Mesenchymal stem cell of adipose (primary cell): ENCODE measurements around the gene SERPINB8.

GRCh38 chr18:63969833-63970369 is at the start of gene SERPINB8:
SERPINB8 (plus strand) TSS chr18:63970081.
- CAGE, long polyA plus RNA: no peak

DNA sequence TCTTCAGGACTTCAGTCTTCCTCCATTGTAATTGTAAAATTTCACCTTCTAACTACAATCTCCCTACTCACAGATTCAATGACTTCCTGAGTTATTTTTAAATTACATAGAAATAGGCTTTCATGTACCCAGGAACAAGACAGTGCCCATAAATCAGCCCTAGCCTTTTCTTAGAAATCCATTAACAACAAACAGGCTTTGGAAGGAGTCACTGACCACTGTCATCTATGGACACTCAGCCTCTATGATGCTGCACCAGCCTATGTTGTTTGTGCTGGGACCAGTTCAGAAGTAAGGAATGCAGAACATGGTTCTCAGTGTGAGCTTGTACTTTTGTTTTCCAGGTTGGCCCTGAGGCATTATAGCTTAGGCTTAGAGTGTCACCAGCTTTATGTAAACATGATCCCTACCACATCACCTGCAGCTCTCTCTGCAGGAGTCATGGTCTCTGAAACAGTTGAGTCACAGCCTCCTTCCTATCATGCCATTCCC is 335.7 kb upstream of the CDH7 start:
- CAGE, long polyA plus RNA: no peak

GRCh38 chr18:67145831-67146436 is 370.6 kb downstream of the DSEL start:
- CAGE, long polyA plus RNA: no peak

DNA sequence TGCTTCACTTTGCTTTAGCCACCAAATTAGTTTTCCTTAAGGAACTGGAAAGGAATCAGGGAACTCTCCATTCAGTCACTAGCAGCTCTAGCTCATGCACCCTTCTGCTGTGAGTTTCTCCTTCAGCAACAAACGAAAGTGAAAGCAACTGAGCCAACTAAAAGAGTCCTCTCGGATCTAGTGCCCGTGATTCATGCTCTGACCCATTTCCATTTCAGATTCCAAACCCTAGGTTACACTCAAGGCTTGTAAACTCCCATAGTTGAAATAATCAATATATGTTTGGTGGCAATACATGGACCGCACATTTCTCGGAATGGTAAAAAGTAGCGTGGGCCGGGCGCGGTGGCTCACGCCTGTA is 98.4 kb downstream of the DSEL start:
- CAGE, long polyA plus RNA: no peak

GRCh38 chr18:68722579-68722983 is 7.7 kb upstream of the TMX3 start:
- CAGE, long polyA plus RNA: no peak

DNA sequence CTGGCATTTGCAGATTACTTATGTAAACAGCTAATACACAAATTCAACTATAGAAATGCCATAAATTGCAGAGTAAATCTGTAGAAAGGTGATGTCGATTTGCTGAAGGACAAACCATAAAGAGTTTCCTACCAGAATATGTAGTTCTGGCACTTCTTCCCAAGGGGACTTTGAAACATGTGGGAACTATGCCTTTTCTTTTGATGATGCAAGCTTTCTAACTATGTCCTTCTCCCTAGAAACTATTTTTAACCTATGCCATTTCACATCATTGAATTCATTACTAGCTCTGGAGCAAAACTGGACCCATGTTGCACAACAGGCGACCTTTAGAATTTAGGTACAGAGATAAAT is 186.4 kb downstream of the CCDC102B start:
- CAGE, long polyA plus RNA: no peak

DNA sequence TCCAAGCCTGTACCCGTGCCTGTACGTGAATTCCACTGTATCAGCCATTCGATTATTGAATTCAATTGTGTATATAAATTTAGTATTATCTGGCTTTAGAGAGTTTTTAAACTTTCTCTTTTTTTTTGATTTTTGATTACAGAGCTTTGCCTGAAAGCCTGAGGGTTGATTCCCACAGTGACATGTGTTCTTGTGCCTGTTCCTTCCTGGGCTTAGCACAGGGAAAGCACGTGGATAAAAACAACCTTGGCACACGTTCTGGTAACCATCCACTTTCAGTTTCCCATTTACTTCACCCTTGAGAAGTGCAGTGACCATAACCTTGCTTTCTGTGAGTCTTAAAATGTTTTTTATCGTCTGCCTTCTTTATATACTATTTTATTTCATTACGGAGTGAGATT is 11.6 kb downstream of the CD226 start:
- CAGE, long polyA plus RNA: no peak

DNA sequence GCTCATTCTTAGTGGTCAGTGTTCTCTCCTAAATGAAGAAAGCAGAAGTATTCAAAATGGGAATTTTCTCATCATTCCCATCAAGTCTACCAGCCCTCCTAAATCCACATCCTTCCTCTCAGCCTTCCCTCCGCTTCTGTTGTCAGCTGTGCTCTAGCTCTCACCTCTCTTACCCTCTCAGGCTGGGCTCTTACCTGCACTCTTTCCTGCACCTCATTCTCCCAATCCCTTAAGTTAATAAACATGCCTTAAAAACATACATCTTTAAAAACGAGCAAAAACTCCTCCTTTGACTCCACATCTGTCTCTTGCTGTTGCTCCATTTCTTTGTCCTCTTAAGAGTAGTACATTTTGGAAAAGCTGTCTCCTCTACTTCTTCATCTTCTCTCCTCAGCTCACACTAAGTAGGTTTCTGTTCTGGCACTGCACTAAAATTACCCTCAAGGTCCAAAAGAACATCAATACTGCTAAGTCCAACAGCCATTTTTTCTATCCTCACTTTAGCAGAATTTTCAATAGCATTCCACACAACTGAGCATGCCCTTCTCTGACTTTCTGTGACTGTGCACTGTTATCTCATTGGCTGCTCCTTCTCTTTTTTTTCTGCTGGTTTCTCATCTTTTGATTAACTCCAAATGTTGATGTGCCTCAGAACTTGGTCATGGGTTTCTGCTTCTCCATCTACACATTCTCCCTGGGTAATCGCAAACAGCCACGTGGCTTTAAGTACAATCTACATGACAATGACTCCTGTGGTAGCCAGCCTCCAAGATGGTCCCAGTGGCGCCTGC is 74.7 kb upstream of the CD226 start:
- CAGE, long polyA plus RNA: no peak

DNA sequence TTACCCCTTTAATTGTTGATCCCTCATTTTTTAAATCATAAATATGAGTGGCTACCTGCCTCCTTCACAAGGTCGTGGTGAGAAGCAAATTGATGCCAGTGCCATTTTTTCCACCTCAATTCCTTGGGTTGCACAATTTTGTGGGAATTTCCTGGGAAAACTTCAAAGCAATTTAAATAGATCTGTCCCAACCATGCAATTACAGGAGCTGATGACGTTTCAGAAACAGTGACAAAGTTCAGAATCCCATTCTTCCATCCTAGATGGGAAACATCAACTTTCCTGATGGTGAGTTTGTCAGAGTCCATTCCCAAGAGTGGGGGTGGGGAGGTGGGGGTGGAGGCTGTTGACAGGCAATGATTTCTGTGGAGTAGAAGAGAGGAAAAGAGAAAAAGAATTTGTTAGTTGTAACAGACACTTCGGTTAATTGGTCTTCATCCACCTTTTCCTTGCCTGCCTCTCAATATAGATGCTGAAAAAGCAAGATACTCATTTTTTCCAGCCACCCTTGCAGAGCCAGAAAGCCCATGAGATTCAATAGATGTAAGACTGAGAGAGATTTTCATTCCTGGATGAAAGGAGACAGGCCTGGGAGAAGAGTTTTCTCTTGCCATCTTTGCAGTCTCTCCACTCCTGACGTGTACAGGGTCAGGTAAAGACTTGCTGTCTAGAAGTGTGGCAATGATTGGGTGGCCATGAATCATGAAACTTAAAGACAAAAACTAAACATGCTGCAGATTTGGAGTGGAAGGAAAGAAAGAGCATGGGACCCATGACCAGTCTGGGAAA is 47.2 kb downstream of the SOCS6 start:
- CAGE, long polyA plus RNA: no peak

DNA sequence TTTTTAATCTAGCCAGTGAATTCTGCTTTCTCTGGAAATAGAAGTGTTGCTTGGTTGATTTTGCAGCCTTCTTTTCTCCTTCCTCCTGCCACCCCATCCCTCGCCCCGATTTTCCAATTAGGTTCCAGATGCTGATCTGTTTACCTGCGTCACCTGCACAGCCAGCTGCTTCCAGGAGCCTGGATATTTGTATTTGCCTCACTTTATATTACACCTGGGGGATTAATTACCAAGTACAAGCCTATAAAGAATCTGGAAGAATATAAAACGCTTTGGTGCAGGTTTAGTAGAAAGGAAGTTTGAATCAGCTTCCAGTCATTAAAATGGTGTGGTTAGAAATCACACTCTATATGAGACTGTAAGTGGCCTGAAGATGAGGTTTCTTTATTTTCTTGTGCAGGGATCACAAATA is 234.5 kb downstream of the SOCS6 start:
- CAGE, long polyA plus RNA: no peak

- CAGE, long polyA plus RNA: no peak
Observed at GRCh38 chr18:70658847-70659404, 370.1 kb downstream of the SOCS6 start.

- CAGE, long polyA plus RNA: no peak
Observed at GRCh38 chr18:74063633-74064141, 83.9 kb downstream of the FBXO15 start.

DNA sequence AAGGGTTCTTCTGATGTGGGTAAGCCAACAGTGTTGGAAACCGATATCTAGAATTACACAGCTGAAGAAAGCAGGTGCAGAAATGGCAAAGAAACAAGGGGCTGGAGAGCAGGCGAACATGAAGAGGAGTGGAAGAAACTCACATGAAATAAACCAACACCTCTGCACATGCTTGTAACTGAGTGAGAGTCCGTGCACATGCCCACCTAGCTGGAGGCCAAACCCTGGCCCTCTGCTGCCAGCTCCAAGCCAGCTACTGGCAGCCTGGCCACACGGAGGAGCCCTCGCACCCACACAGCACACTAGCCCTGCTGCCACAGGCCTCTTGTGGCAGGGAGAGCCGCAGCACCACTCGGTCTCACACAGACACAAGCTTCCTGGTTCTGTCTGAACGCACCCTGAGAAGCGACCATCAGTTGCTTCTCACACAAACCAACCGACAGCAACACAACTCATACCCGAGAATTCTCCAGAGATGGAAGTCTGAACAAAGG is 65.2 kb downstream of the FBXO15 start:
- CAGE, long polyA plus RNA: no peak

- CAGE, long polyA plus RNA: no peak
Observed at GRCh38 chr18:74251204-74251836, 40.4 kb downstream of the CYB5A start.

GRCh38 chr18:74284153-74285028 is 7.4 kb downstream of the CYB5A start:
- CAGE, long polyA plus RNA: no peak

GRCh38 chr18:74436065-74436640 is 21.0 kb downstream of the DIPK1C start:
- CAGE, long polyA plus RNA: no peak

- CAGE, long polyA plus RNA: no peak
Observed at GRCh38 chr18:74480070-74480462, 16.1 kb upstream of the CNDP2 start.

DNA sequence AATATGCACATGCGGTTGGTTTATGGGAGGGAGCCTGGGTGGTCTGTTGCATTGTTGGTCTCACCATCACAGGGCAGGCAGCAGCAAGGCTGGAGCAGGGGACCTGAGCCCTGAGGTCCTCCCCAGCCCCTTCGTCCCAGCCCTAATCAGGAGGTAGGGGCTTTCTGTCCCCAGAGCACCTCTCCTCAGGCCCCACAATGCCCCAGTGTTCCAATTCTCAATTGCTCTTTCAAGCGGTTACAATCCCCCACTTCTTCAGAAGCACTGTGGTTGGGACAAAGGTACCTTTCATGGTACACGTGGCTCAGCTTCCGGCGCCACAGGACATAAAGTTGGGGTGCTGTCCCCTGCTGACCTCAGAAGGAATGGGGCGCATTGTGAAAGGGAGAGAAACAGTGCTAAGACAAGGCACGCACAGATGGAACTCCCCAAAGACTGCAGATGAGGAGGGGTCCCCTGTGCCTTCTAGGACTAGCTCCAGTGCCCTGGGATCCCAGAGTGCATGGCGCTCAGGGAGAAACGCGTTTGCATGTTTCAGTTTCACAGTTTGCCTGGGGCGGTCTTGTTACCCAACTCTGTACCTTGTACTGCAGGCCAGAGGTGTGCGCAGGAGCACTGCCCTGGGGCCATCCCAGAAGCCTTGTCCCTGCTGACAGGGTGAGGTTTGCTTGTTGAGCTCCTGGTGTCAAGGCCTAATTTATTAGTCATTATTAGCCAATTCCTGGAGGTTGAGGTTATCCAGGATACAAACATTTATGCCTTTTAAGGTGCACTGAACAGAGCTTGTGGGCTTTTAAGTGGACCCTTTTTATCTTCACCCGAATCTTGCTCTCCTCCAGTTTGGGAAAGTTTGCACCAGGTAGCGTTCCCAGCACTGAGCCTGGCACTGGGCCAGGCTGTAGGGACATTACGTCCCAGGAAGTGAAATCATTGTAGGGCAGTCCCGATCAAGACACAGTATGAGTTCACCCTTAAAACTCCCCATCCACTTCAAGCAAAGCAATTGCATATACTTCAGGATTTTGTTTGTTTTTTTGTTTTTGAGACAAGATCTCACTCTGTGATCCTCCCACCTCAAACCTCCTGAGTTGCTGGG is 7.6 kb downstream of the CNDP1 start:
- CAGE, long polyA plus RNA: no peak

DNA sequence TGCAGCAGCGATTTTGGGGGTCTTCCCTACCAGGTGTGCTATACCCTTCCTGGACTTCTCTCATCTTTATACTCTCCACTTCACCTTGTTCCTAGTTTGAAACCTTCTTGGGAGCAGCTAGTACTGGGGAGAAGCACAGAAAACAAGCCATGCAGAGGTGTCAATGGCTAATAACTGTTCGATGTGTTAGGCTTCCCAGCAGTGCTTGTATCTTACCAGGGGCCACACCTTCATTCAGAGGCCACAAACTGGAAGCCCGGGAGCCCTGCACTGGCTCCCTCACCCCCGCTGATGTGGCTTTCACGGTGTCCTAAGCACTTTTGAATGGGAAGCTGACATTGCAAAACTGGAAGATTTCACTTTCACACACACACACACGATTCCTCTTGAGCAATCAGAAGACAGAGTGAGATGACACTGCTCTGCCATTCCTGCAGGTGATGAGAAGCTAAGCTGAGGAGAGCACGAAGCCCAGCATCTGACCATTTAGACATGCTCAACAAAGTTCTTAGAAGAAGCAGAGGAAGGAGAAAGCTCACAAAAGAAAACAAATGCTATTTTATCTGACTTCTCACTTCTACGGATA is 8.7 kb upstream of the ZNF407 start:
- CAGE, long polyA plus RNA: no peak

DNA sequence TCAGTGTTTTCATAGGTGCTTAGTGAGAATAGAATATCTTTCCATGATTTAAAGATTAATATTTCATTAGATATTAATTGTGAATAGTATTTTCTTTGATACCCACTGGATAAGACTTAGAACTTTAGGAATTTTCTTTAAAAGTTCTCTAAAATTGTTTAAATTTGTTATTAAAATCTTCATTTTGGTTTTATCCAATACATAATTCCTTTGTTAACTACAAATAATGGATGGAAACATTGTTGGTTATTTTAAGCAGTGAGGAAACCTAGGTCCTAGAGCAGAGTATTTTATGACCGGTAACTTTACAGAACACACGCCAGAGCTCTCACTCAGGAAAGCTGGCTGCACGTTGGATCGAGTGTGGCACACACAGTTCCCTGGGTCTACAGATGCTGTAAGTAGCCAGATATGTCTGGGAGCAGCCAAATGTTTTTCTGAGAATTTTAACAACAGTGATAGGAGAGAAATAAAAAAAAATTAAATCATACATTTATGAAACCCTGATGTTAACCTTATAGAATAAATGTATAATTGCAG is 264.4 kb downstream of the ZNF407 start:
- CAGE, long polyA plus RNA: no peak